PC-3 (cell line): ENCODE measurements around the genes TEX22 and CRIP1.

GRCh38 chr14:105257465-105257946 lies 9.2 kb downstream of the BTBD6 start:
- RAMPAGE, long total RNA: no peak

GRCh38 chr14:105397814-105398660 lies at the start of gene TEX22:
TEX22 (plus strand) TSS chr14:105398538.
- RAMPAGE, long total RNA: no peak

- RAMPAGE, long total RNA: no peak
Observed at GRCh38 chr14:105418974-105419639, 520 bp upstream of the MTA1 start.

- RAMPAGE, long total RNA: no peak
Observed at GRCh38 chr14:105420665-105421604, 1.3 kb downstream of the MTA1 start.

GRCh38 chr14:105432589-105433128 lies 13.0 kb downstream of the MTA1 start:
- RAMPAGE, long total RNA: no peak

GRCh38 chr14:105465506-105466226 lies 9.0 kb upstream of the CRIP2 start:
- RAMPAGE, long total RNA: no peak

- RAMPAGE, long total RNA: no peak
Observed at GRCh38 chr14:105473179-105473589, 1.4 kb upstream of the CRIP2 start.

GRCh38 chr14:105475072-105475795 lies 613 bp downstream of the CRIP2 start:
- RAMPAGE, long total RNA: no peak

DNA sequence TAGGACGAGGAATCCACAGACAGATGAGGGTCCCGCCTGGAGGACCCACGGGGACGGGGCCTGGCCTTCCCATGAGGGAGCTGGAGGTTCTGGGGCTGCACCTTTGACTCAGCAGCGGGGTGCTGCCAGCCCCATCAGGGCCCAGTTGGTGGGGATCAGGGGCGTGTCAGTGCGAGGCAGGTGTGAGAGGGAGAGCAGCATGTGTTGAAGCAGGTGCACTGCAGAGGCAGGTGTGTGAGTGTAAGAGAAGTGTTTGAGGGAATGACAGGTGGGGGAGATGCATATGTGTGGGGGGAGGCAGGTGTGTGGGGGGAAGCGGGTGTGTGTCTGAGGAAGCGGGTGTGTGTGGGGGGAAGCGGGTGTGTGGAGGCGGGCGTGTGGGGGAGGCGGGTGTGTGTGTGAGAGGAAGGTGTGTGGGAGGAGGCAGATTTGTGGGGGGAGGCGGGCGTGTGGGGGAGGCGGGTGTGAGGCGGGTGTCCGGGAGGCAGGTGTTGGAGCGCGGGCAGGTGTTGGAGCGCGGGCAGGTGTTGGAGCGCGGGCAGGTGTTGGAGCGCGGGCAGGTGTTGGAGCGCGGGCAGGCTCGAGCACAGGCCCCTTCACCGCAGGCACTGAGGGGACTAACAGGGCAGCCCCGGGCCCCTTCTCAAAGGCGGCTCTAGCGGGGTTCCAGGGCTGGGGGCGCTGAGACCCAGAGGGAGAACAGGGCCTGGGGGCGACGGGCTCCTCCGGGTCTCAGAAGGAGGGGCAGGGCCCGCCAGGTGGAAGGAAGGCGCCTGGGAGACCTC lies 2.9 kb downstream of the CRIP2 start:
- RAMPAGE, long total RNA: no peak

DNA sequence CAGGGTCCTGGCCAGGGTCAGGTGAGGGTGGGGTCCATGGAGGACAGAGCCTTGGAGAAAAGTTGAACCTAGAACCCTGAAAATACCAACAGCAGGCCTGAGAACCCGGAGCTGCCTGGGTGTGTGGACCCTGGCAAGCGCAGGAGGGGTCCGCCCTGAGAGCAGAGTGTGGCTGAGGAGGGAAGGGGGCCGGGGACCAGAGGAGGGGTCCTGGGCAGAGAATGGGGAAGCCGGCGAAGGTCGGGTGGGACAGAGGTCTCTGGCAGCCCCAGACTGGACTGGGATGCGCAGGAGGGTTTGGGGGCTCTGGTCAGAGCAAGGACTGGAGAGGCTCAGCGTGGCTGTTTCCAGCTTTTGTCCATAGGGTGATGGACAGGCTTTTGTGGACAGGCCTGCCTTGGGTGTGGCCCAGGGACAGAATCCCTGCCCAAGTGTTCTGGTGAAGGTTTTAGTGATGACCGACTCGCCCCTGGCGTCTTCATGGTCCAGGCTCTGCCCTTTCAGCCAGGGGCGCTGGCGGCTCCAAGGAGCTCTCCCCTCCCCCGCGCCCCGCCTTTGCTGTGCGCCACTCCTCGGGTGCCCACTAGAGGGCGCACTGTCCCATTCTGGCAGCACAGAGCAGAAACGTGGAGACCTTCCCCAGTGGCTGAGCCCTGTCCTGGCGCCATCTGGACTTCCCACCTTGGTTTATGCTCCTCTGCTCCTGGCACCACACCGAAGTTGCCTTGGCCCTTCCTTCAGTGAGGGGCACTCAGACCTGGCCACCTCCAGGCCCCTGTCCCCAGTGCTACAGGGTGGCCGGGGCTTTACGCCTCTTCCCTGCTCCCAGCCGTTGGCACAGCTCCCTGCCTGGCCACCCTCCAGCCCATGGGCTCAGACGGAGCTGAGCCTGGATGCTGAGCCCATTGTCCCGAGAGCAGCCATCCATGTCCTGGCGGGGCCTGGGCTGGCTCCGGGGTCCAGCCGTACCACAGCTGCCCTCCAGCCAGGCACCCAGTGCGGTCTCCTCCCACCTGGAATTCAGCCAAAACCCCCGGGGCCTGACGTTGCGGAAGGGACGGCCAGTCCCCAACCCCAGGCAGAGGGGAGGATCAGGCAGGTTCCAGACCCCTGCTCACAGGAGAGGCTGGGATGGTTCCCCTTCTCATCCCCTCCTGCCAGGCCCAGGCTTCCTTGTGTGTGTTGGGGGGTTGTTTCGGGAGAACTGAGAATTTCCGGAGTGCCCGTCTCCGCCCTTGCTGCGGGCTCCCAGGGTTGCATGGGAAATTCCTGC lies 5.8 kb upstream of the CRIP1 start:
- RAMPAGE, long total RNA: no peak

GRCh38 chr14:105485478-105486242 lies 1.0 kb upstream of the CRIP1 start:
- RAMPAGE, long total RNA: no peak

DNA sequence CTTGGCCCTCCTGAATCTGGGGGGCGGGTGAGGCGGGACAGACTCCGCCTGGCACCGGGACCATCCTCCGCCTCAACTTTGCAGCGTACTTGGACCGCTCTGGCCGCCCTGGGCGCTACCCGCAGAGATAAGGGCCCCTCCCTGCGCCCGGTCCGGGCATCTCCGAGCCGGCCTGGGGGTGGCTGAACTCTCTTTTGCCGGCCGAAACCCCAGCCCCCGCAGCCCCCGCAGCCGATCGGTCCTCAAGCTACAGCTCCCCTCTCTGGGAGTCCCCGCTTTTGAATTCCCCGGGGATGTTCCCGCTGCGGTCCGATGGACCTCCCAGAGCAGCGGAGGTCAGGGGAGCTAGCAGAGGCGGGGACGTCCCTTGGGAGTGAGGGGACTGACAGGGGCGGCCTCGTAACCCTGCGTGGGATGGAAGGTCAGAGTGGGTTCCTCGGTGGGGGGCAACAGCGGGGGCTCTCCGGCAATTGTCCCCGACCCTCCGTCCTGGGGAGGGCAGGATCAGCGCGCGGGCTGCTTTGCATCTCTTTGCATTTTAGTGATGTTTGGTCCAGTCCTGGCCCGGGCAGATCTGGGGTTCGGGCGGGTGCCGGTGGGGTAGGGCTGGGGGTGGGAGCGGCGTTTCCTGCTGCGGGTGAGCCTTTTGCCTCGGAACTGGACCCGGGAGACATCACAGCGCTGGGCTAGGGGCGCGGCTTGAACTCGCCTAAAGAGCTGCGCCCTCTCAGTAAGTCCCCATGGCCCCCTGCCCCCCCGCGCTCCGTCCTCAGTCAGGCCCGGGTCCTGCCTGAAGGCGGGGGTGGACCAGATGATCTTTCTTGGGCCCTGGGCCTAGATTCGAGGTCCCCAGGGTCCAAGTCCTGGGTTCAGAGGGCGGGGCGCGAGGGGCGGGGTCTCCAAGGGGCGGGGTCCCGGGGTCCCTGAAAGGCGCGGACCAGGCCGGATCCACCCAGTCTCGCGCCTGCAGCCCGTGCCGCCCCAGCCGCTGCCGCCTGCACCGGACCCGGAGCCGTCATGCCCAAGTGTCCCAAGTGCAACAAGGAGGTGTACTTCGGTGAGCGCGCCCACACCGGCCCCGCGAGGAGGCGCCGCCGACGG lies at the start of gene CRIP1:
Gene CRIP1, plus strand, starts transcription at position 644 of the 1,101 bp plus-strand sequence.
- RAMPAGE, long total RNA: no peak

DNA sequence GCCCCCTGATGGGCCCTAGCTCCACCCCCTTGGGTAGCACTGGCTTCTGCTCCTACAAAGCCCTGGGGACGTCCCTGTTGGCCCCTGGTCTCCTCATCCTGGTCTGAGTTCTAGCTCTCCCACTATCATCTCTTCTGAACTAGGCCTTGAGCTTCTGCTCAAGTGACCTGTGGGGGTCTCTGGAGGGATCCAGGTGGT lies 713 bp downstream of the TEDC1 start:
- RAMPAGE, long total RNA: no peak

- RAMPAGE, long total RNA: no peak
Observed at GRCh38 chr14:105687679-105688619, 161.6 kb downstream of the TMEM121 start.

DNA sequence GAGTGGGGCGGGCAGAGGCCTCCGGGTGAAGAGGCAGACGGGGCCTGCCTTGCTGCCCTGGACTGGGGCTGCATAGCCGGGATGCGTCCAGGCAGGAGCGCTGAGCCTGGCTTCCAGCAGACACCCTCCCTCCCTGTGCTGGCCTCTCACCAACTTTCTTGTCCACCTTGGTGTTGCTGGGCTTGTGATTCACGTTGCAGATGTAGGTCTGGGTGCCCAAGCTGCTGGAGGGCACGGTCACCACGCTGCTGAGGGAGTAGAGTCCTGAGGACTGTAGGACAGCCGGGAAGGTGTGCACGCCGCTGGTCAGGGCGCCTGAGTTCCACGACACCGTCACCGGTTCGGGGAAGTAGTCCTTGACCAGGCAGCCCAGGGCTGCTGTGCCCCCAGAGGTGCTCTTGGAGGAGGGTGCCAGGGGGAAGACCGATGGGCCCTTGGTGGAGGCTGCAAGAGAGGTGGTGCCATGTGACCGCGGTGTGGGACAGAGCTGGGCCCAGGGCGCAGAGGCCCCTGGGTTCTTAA lies 216.3 kb downstream of the TMEM121 start:
- RAMPAGE, long total RNA: no peak

- RAMPAGE, long total RNA: no peak
Observed at GRCh38 chr14:105898493-105899149, 372.2 kb downstream of the TMEM121 start.

GRCh38 chr14:105940071-105940651 lies 413.8 kb downstream of the TMEM121 start:
- RAMPAGE, long total RNA: no peak

- RAMPAGE, long total RNA: no peak
Observed at GRCh38 chr14:105986330-105986705, 459.9 kb downstream of the TMEM121 start.

DNA sequence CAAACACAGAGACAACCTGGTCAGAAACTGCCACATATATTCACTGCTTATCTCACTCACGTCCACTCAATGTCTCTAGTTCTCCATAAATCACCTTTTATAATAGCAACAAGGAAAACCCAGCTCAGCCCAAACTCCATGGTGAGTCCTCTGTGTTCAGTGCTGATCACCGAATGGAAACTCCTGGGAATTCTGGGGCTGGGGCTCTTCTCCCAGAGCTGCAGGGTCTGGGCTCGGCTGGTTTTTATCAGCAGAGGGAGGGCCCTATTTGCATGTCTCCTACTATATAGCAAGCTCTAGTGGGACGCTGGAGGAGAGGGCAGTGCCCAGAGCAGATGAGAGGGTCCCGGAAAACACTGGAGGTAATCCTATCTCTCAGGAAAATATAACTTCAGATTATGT lies 590.6 kb downstream of the TMEM121 start:
- RAMPAGE, long total RNA: no peak

DNA sequence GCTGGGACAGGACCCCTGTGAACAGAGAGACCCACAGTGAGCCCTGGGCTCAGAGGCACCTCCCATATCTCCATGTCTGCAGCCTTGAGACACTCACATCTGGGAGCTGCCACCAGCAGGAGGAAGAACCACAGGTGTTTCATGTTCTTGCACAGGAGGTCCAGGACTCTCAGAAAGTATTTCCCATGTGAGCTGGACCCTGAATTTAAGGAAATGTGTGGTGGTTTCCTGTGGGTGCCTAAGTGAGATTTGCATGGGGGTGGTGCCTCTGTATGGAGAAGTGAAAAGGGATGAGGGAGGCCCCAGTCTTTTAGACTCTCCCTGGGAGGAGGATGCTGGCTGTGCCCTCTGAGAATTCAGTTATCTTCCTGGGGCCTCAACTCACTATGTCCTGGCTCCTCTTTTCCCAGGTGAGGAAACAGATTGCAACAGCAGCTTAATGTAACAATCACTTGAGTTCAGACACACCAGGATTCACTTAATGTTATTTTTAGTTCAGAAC lies 823.2 kb downstream of the TMEM121 start:
- RAMPAGE, long total RNA: no peak